Skeletal muscle satellite cell (primary cell): Measurements from ENCODE around the gene PINK1.

DNA sequence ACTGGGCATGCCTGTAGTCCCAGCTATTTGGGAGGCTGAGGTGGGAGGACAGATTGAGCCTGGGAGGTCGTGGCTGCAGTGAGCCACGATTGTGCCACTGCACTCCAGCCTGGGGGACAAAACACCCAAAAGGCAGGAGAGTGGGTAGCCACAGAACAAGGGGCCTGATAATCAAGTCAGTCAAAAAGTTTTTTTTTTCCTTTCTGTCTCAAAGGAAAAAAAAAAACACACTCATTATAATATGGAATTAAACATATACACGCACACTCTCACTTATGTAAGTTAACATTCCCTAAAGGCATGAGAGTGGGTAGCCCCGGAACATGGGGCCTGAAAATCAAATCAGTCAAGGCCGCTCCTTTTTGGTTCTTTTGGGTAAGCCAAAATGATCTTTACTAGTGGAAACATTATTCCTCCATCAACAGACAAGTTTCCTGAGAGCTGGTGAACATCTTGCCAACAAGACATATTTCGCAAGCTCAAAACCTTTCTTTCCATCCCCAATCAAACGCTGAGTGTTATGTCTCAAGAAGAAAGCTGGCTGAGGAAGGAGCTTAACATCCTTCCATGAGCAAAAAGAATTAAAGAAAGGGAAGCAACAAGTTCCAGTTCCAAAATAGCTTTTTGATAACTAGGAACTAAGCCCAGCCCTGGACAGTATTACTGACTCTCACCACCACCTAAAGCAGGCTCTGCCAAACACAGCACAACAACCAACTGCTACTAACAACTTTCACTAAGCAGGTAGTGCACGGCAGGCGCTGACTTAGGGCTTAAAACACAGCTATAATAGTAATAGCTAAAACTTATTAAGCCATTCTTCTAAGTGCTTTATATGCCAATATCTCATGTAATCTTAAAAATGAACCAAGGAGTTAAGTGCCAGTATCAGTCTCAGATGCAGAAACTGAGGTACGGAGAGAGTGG, 50.3 kb downstream of the CAPZB start:
- CAGE, long polyA plus RNA, result no peak

- CAGE, long polyA plus RNA, result no peak
Observed at GRCh38 chr1:19479710-19480420, 5.5 kb downstream of the CAPZB start.

- CAGE, long polyA plus RNA, result no peak
Observed at GRCh38 chr1:19494823-19495656, 9.7 kb upstream of the CAPZB start.

DNA sequence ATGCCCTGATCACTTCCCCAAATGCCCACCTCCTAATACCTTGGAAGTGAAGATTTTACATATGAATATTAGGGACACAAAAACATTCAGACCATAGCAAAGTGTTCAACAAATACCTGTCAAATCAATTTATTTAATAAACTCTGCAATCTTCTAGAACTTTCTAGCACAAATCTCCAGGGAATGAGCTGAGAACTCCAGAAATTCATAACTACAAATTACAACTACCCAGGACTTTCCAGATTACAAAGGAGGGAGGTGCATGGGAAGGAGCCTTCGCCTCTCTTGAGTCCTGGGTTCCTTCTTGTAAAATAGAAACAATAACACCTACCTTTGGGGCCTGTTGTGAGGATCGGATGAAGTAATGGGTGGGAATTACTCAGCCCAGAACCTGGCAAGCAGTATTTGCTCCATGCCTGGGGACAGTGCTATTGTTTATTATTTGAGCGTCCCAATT, 21.6 kb upstream of the CAPZB start:
- CAGE, long polyA plus RNA, result no peak

DNA sequence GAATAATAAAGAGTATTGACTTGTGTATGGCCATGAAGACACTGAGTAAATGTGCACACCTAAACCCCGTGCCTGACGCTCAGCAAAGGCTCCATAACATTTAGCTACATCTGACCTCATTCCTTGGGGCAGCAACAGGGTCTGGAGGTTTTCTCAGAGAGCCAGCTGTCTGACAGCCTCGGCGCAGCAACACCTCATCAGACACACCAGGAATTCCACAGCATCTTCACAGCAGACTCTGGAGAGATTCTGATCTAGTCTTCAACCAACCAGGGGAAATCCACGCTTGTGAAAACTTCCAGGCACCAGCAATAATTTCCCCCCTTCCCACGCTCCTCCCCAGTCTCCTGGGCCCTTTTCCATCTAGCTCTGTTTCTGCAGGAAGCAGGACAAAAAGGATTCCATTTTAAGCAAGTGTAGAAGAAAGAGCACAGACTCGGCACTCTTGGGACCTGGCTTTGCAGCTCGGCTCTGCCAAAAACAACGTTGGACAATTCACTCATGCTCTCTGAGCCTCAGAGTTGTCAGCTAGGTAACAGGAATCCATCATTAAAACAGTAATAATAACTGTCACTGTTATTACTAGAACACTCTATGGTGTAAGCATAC, 44.3 kb upstream of the CAPZB start:
- CAGE, long polyA plus RNA, result no peak

DNA sequence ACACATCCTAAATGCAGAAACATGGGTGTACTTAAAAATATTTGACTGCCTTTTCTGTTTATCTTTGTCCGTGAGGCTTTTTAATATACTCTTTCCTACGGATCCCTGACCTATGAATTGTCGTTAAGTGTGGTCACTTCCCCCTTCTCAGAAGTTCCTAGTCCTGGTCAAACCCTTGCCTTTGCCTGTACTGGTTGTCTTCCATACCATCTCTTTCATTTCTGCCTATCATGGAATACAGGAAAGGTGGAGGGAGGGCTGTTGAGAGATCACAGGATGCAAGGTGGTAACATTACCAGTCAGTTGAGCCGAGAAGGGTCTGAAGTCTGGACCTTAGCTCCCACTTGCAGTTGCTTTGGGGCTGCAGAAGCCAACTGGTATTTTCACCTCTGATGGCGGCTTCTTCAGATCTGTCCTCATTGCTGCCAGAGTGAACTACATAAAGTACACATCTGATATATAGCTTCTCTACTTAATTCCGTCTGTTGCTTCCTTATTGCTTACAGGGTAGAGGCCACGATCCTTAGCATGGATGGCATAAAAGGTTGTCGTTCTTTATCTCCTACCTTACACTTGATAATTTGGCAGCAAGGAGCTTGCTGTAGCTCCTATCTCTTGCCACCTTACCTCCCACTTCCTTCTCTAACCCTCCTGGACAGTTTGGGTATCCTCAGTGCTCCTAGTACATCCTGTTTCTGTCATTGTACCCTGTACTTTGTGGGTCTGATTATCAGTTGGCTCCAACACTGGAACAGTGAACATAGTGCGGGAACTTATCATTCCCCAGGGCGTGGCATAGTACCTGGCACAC, 16.3 kb downstream of the MICOS10 start:
- CAGE, long polyA plus RNA, result no peak

GRCh38 chr1:19639996-19640741, 3.9 kb upstream of the NBL1 start:
- CAGE, long polyA plus RNA, result no peak

DNA sequence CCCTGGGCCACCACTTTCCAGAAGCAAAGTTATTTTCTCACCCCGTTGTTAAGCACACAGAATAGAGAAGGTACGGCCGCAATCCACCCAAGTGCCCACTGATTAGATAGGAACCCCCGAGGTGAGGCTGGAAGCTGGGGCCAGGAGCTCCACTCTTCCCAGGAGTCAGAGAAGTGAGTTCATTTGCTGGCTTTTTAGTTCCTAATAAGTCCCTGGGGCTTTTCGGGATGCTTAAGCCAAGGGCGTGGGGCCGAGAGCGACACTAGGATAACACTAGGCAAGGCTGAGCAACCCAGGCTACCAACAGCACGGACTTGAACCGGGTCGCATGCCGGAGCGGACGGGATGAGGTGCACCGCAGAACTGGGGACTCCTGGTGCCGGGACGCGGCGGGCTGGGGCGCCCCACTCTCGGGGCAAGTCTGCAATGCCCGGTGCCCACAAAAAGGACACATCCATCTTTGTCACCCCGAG, 622 bp upstream of the NBL1 start:
- CAGE, long polyA plus RNA, result no peak

GRCh38 chr1:19682325-19682851, 17.7 kb downstream of the HTR6 start:
- CAGE, long polyA plus RNA, result no peak

- CAGE, long polyA plus RNA, result no peak
Observed at GRCh38 chr1:19759368-19760177, 40.1 kb downstream of the TMCO4 start.

DNA sequence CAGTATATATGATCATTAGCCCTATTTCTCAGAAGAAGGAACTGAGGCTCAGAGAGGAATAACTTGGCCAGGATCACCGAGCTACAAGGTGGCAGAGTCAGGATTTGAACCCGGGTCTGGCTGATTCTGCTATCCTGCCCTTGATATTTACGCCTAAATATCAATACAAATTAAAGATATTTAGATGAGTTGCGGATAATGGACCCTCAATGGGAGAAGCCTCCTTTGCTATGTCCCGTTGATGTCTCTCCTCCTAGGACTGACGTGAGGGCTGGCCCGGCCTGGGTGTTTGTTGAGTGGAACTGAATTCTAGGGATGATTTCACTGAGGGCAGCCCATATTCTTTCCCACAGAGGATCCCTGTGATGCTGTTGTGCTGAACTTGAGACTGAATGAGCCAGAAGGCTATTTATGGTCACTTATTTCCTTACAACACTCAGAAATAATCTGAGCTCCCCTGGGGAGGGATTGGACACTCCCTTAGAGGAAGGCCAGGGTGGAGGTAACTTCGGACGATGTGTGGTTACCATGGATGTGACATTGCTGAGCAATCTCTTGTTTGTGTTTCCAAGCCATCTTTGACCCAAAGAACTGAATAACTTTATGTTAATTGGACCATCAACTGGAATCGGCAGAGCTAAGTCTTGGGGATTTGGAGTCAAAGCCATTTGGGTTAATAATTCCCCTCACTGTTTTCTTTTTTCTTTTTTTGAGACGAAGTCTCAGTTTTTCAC, 5.0 kb upstream of the TMCO4 start:
- CAGE, long polyA plus RNA, result no peak

- CAGE, long polyA plus RNA, result no peak
Observed at GRCh38 chr1:19819580-19820031, 4.5 kb upstream of the RNF186 start.

DNA sequence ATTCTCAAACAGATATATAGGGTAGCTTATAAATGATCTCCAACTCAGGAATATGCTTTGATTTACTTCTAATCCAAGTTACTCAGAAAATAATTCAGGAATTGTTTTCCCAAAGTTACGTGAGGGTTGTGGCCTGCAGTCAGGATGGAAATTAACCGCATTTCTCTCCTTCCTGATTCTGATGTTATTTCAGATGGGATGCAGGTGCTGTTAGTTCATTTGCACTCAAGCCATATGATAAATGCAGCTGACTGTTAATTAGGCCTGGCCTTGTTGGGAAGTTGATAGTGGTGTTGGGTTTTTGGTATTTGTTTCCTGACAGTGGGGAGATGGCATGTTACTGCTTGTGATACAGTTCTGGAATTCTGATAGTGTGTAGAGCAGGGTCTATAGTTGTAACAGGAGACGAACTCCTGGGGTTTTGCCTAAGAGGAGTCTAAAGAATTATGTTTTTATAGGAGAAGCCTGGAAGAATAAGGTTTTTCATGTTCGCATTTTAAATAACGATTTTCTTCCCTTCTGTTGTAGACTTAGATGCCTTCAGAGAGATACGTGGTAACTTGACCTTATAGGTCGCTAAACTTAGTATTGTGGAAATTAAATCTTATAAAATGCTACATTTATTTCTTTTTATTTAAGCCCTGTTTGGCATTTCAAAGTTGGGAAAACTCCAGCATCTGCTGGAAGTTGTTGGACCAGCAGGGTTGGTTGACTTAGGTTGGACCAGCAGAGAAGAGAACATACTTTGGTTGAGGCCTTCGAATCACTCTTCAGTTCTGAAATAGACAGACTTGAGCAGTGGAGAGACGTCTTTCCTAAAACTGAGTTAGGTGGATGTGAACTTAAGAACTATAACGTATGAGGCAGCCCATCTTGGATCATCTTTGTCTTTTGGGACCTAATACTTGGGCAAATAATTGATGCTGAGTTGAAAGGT, 15.0 kb downstream of the PLA2G2E start:
- CAGE, long polyA plus RNA, result no peak

DNA sequence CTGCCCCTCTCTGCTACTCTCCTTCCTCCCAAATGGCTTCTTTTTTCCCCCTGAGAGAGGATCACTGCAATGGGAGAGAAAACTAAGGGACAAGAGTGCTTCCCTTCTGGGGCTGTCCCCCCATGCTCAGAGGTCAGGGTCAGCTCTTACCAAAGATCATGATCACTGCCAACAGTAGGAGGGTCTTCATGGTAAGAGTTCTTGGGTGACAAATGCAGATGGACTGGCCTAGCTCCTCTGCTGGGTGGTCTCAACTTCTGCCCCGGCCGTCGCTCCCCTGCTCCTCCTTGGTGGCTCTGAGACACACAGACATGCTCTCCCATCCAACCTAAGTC, 867 bp downstream of the PLA2G2A start:
- CAGE, long polyA plus RNA, result no peak

GRCh38 chr1:19981149-19982057, 2.0 kb upstream of the PLA2G2A start:
- CAGE, long polyA plus RNA, result no peak

GRCh38 chr1:20182950-20183435, 2.9 kb upstream of the UBXN10 start:
- CAGE, long polyA plus RNA, result no peak

- CAGE, long polyA plus RNA, result no peak
Observed at GRCh38 chr1:20480269-20480826, 5.7 kb downstream of the CAMK2N1 start.

DNA sequence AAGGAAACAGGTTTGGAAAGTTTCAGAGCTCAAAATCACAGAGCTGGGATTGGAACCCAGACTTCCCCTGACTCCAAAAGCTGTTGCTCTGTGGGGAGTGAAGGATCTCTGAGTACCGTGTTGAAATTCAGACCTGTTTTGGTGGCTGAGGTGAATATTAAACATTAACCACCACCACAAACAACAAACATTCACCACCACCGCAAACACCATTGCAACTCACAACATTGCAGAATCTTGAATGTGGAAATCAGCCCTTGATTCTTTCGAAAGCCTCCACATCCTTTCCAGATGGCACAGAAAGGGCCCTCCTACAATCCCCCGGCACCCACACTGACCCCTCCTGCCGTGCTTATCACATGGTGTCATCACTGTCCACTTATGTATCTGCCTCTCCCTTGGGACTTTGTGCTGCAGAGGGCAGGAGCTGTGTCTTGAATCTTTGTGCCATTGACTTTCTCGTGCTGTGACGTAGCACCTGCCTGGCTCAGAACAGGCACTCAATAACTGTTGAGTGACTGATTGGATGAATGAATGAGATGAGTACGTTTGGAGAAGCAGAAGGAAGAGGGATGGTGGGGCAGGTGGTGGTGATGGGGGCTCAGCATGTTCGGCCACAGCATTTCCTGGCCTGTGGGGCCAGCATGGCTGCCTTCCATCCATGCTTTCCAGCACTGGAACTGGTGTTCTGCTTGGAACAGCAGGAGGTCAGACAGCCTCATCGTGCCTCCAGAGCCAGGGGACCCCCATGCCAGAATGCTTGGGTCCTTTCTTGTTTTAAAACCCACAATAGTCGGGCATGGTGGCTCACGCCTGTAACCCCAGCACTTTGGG, 1.6 kb downstream of the CDA start:
- CAGE, long polyA plus RNA, result no peak

- CAGE, long polyA plus RNA, result start-site peak on the plus strand at chr1:20633456-20633493, 131 and 190 reads in 2 replicates
Observed at GRCh38 chr1:20632698-20633622, at the start of gene PINK1. Gene PINK1 (plus strand): TSS chr1:20633458.

DNA sequence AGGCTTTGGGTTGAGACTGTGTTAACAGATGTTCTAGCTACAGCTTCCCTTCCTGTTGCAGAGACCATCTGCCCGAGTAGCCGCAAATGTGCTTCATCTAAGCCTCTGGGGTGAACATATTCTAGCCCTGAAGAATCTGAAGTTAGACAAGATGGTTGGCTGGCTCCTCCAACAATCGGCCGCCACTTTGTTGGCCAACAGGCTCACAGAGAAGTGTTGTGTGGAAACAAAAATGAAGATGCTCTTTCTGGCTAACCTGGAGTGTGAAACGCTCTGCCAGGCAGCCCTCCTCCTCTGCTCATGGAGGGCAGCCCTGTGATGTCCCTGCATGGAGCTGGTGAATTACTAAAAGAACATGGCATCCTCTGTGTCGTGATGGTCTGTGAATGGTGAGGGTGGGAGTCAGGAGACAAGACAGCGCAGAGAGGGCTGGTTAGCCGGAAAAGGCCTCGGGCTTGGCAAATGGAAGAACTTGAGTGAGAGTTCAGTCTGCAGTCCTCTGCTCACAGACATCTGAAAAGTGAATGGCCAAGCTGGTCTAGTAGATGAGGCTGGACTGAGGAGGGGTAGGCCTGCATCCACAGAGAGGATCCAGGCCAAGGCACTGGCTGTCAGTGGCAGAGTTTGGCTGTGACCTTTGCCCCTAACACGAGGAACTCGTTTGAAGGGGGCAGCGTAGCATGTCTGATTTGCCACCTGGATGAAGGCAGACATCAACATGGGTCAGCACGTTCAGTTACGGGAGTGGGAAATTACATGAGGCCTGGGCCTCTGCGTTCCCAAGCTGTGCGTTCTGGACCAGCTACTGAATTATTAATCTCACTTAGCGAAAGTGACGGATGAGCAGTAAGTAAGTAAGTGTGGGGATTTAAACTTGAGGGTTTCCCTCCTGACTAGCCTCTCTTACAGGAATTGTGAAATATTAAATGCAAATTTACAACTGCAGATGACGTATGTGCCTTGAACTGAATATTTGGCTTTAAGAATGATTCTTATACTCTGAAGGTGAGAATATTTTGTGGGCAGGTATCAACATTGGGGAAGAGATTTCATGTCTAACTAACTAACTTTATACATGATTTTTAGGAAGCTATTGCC, 10.4 kb downstream of the DDOST start:
- CAGE, long polyA plus RNA, result no peak